Heart left ventricle (tissue), 7 donors: Measurements from ENCODE around the gene AUNIP.

- PRO-cap, 6 experiments = no peak in any of the 6 experiments
- RAMPAGE, long total RNA, 2 experiments = no peak in any of the 2 experiments
- RRBS = no CpG with 5 or more reads among the region's 36 CpGs
Measured at GRCh38 chr1:24964627-24965600, 34.8 kb upstream of the RUNX3 start.

GRCh38 chr1:25019247-25019971, 89.3 kb upstream of the RUNX3 start:
- PRO-cap, 6 experiments = no peak in any of the 6 experiments
- RAMPAGE, long total RNA, 2 experiments = no peak in any of the 2 experiments
- RRBS = 0% methylated on average over 1 of the region's 12 CpGs

DNA sequence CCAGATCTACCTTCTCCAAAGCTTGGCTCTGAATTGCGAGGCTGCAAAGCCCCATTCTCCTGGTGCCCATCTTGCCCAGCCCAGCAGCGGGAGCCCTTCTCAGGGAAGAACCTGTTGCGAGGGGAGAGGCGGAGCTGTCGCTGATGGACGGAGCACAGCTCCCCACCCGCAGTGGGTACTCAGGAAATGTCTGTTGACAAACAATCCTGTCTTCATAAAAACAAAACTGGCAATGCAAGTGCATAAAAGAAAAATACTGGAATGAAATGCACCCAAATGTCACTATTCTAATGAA, 99.3 kb upstream of the RUNX3 start:
- PRO-cap, 6 experiments = no peak in any of the 6 experiments
- RAMPAGE, long total RNA, 2 experiments = no peak in any of the 2 experiments
- RRBS = no CpG with 5 or more reads among the region's 7 CpGs

GRCh38 chr1:25146294-25146948, 85.9 kb downstream of the SYF2 start:
- PRO-cap, 6 experiments = no peak in any of the 6 experiments
- RAMPAGE, long total RNA, 2 experiments = no peak in any of the 2 experiments
- RRBS = 52% methylated on average over 8 of the region's 22 CpGs

- PRO-cap, 6 experiments = no peak in any of the 6 experiments
- RAMPAGE, long total RNA, 2 experiments = no peak in any of the 2 experiments
- RRBS = 70% methylated on average over 2 of the region's 11 CpGs
Measured at GRCh38 chr1:25197899-25198426, 34.3 kb downstream of the SYF2 start.

- PRO-cap, 6 experiments = peak in 5 of 6 experiments; most common plus-strand start chr1:25233381 (in 2); most common minus-strand start chr1:25233211 (in 5)
- RAMPAGE, long total RNA, 2 experiments = no peak in any of the 2 experiments
- RRBS = no CpG with 5 or more reads among the region's 17 CpGs
Measured at GRCh38 chr1:25232773-25233774, 772 bp upstream of the SYF2 start.

- PRO-cap, 6 experiments = peak in 6 of 6 experiments; most common plus-strand start chr1:25240171 (in 6); most common minus-strand start chr1:25239757 (in 6)
- RAMPAGE, long total RNA, 2 experiments = no peak in any of the 2 experiments
- RRBS = 1% methylated on average over 4 of the region's 41 CpGs
Measured at GRCh38 chr1:25239569-25240617, 7.4 kb downstream of the RSRP1 start.

DNA sequence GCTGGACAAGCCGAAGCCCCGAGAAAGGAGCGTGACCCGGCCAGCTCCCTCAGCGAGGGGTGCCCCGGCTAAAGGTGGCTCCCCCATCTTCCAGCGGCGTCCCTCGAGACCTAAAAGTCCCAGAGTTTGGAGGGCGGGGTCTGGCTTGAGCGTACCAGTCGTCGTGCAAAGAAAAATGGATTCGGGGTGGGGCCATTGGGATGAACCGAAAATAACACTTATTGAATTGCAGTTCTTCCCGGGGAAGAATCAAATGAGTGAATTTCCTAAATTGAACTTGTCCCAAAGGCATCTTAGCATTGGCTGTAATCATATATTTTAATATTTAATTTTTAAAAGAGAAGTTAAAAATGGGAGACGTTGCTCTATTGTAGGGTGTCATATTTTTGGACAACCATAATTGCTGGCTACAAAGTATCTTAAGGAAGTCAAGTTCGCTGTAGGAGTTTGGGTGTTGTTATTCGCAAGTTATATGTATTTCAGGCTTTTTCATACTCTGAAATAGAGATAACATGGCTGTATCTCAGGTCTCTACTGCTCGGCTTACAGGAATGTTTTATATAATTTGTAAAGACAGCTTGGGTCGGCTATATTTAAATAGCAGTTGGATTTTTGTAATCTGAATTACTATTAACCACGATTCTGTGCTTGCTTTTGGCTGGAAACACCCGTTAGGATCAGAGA, 752 bp downstream of the TMEM50A start:
- PRO-cap, 6 experiments = peak in 6 of 6 experiments; most common plus-strand start position 176 of the sequence (in 1); most common minus-strand start position 112 of the sequence (in 6)
- RAMPAGE, long total RNA, 2 experiments = no peak in any of the 2 experiments
- RRBS = 2% methylated on average over 4 of the region's 23 CpGs

DNA sequence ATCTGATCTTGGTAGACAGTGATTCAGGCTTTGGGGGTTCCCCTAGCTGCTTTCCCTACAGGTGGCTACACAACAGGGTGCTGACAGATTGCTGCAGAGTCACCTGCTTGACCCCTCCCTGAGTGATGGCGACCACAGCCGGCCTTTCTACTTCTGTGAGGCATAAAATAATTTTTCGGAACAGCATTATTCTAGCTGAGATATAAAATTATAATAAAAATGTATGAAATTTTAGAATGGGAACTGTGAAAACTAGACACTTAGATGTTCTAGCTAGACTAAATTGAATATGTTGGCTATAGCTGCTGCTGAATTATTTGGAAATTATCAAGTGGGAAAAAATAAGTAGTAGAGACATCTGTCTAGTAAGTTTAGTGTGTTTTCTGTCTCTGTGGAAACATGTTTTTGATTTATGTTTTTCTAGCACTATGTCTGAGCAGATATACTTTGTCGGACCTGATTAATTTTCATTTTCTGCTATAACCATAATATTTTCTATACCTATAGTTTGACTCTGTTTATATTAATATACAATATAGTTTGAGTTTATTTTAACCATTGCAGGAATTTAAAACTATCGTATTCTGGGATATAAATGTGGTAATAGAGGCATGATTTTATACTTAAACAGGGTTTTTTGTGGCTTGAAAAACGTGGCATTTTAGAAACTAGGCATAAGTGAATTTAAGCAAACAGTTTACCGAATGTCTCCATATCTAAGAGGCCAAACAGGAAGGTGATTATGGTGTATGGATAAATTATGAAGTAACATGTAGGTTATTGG, 42.2 kb downstream of the MACO1 start:
- PRO-cap, 6 experiments = no peak in any of the 6 experiments
- RAMPAGE, long total RNA, 2 experiments = no peak in any of the 2 experiments
- RRBS = no CpG with 5 or more reads among the region's 7 CpGs

GRCh38 chr1:25494221-25494773, 49.1 kb upstream of the LDLRAP1 start:
- PRO-cap, 6 experiments = no peak in any of the 6 experiments
- RAMPAGE, long total RNA, 2 experiments = no peak in any of the 2 experiments
- RRBS = no CpG with 5 or more reads among the region's 9 CpGs

DNA sequence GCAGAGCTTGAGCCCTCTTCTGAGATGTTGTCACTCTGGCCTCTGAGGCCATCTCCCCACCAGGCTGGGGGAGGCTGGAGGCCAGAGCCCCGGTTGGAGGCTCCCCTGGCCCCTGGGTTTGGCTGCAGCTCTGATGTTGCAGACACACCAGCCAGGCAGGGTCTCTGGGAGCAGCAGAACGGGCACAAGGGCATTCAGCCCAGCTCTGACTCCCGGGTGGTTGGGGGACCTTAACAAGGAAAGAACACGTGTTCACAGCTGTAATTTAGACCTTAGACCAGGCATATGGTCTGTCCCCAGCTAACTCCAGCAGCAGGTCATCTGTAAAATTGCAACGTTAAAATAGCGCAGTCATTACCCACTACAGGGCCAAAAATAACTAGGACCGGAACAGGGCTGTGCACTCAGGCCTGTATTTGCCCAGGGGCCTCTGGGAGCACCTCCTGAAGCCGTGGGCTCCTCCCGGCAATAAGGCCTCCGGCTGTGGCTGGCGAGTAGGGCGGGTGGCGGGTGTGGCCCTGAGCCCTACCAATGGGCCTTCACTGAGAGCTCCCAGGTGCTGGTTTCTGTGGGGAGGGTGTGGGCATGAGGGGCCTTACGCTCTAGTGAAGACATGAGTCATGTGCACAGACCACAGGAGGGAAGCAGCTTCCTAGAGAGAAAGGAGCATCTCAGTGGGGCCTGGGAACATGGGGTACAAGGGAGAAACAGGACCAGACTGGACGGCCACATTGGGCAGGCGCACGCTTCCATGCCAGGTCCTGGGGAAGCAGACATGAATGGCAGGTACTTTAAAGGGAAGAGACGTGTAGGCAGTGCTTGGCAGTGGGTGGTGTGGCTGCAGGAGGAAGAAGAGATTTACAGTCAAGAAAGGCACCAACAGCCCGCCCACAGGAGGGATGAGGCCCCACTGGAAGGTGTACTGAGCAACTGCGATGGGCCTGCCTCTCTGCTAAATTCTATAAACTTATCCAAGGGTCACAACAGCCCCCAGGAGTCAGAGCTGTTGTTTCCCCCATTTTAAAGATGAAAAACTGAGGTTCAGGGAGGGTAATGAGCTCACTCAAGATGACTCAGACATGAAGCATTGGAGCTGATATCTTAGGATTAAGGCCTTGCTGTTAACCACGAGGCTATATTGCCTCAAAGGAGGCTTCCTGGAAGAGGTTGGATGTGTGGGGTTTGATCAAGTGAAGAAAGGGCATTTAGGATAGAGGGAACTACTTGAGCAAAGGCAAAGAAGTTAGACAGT, 6.3 kb downstream of the LDLRAP1 start:
- PRO-cap, 6 experiments = peak in 1 of 6 experiments; most common minus-strand start position 485 of the sequence (in 1)
- RAMPAGE, long total RNA, 2 experiments = no peak in any of the 2 experiments
- RRBS = 7% methylated on average over 6 of the region's 21 CpGs

- PRO-cap, 6 experiments = peak in 4 of 6 experiments; most common minus-strand start chr1:25796960 (in 4)
- RAMPAGE, long total RNA, 2 experiments = no peak in any of the 2 experiments
- RRBS = no CpG with 5 or more reads among the region's 35 CpGs
Measured at GRCh38 chr1:25796179-25797340, 3.4 kb upstream of the SELENON start.

DNA sequence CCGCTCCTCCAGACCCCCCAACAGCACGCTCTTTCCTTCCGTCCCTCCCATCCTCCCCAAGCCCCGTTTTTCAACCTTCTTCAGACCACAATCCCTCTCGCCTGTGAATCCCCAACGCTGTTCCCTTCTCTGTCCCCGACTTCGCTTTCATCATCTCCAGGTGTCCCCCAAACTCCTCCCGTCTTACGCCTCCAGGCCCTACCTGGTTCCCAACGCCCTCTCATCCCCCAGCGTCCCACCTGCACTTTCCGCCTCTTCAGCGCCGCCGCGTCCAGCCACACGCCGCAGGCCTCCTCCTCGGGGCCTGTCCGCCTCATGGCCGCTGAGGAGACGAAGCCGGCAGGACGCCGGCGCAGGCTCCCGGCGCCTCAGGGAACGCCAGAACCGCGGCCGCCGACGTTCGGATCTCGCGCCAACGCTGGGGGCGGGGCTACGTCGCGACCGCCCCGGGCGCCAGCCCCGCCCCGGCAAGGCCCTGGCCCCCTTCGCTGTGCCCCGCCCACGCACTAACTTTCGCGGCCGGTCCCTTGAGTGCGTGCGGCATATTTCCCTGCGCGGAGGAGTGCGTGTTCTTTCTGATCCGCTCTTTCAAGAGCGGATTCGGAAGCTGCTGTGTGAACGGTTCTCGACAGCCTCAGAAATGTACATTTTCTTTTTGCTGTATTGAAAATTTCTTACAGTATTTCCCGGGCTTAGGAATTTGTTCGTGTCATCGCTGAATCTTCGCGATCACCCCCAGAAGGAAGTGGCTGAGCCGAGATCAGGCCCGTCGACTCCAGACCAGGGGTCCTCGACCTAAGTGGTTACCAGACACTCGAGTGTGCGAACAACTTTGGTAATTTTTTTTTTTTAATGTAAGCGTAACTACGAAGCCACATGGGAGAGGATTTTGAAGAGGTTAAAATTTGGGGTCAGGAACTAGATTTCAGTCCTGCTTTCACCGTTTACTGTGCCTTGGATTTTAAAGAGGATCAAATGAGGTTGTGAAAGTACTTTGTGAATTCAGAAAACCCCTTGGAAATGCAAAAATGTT, at the start of gene AUNIP:
TSS of gene AUNIP (minus strand) at position 417 of the 1,033 bp plus-strand sequence.
- PRO-cap, 6 experiments = peak in 6 of 6 experiments; most common plus-strand start position 512 of the sequence (in 4); most common minus-strand start position 370 of the sequence (in 1)
- RAMPAGE, long total RNA, 2 experiments = no peak in any of the 2 experiments
- RRBS = 1% methylated on average over 21 of the region's 78 CpGs

- PRO-cap, 6 experiments = no peak in any of the 6 experiments
- RAMPAGE, long total RNA, 2 experiments = no peak in any of the 2 experiments
- RRBS = no CpG with 5 or more reads among the region's 3 CpGs
Measured at GRCh38 chr1:25873128-25873518, 2.4 kb downstream of the PAQR7 start.

DNA sequence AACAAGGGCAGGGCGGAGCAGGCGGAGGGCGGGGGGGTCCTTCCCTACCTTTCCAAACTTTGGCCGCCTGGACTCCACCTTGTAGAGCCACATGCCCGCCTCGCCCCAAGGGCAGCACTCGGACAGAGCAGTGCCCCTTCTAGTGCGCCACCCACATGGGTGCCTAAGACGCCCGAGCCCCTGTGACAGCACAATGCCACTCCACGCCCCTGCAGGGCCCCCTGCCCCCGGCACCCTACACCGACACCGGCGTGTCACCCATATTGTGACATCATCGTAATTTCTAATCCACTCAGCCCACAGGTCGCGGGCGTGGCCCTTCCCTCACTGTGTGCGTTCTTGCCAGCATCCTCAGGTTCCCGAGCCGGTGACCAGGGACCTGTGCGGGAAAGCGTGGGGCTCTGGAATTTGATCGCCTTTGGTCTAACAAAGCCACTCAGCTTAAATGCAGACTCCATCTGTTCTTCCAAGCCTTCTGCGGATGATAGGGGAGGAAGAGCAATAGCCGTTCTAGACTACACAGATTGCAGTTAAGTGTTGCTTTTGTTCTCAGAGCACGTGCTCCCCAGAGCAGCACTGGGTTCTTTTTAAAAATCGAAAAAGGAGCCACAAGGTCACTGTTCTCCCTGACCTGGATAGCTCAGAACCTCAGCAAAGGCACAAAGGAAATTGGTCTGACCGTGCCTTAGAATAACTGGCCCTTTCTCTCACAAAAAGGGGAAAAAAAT, 685 bp upstream of the STMN1 start:
- PRO-cap, 6 experiments = no peak in any of the 6 experiments
- RAMPAGE, long total RNA, 2 experiments = no peak in any of the 2 experiments
- RRBS = 29% methylated on average over 3 of the region's 30 CpGs

DNA sequence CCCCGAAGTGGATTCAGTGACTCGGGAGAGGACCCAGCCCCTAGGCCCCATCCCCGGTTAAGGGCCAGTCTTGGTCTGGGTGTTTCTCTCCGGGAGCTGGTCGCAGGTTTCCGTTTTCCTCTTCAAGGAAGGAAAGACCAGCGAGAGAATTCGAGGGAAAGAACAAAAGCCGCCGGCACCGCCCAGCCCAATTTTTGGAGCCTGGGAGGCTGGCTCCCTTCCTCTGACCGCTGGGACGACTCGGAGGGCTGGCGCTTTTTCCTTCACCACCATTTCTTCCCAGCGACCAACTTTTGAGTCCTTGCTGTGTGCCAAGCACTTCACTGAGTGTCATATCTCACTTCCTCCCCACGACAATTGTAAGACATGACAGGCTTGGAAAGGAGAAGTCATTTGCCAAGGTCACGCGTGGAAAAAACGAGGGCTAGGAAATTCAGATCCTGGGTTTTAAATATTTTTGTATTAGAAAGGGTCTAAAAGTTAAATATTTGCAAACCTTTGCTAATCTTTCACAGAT, 17.0 kb upstream of the STMN1 start:
- PRO-cap, 6 experiments = peak in 5 of 6 experiments; most common plus-strand start position 191 of the sequence (in 1); most common minus-strand start position 332 of the sequence (in 5)
- RAMPAGE, long total RNA, 2 experiments = no peak in any of the 2 experiments
- RRBS = 3% methylated on average over 10 of the region's 20 CpGs

- PRO-cap, 6 experiments = peak in 5 of 6 experiments; most common minus-strand start chr1:26058451 (in 3)
- RAMPAGE, long total RNA, 2 experiments = start-site peak on the minus strand in 1 of 2 experiments, at chr1:26058532-26058577 at its widest, 55 reads per replicate
- RRBS = no CpG with 5 or more reads among the region's 7 CpGs
Measured at GRCh38 chr1:26058222-26058810, 9.1 kb downstream of the TRIM63 start.

DNA sequence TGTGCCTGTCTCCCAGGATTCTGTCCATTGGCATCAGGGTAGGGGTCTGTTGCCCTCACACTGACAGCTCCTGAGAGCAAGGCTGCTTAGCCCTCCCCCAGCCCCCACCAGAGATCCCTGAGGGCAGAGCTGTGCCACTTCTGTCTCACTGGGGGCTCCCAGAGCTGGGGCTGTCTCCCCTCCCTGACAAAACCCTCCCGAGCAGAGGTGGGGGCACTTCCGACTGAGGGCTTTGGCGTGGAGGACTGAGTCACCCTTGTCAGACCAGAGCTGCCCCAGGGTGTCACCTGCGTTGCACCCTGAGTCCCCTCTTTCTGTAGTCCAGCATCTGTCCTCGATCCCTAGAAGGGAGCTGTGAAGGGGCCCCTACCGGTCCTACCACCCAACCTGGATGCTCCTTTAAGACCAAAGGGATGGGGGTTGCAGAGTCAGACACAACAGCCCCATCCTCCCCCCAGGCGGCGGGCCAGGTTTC, 2.4 kb upstream of the FAM110D start:
- PRO-cap, 6 experiments = peak in 5 of 6 experiments; most common plus-strand start position 262 of the sequence (in 1); most common minus-strand start position 401 of the sequence (in 5)
- RAMPAGE, long total RNA, 2 experiments = no peak in any of the 2 experiments
- RRBS = no CpG with 5 or more reads among the region's 8 CpGs

GRCh38 chr1:26275553-26276643, 4.0 kb upstream of the SH3BGRL3 start:
- PRO-cap, 6 experiments = peak in 6 of 6 experiments; most common plus-strand start chr1:26275789 (in 6)
- RAMPAGE, long total RNA, 2 experiments = no peak in any of the 2 experiments
- RRBS = no CpG with 5 or more reads among the region's 7 CpGs

GRCh38 chr1:26280970-26281855, 1.3 kb downstream of the SH3BGRL3 start:
- PRO-cap, 6 experiments = no peak in any of the 6 experiments
- RAMPAGE, long total RNA, 2 experiments = start-site peak on the minus strand in 1 of 2 experiments, at chr1:26281249-26281303 at its widest, 5 reads per replicate
- RRBS = no CpG with 5 or more reads among the region's 6 CpGs